Measurements from ENCODE around the gene TMX4.

GRCh38 chr20:6770441-6770900 is 3.0 kb downstream of the BMP2 start:
- PRO-cap, result no peak

- PRO-cap, result no peak
These were observed 240.9 kb downstream of the HAO1 start for GRCh38 chr20:7699464-7699689.

DNA sequence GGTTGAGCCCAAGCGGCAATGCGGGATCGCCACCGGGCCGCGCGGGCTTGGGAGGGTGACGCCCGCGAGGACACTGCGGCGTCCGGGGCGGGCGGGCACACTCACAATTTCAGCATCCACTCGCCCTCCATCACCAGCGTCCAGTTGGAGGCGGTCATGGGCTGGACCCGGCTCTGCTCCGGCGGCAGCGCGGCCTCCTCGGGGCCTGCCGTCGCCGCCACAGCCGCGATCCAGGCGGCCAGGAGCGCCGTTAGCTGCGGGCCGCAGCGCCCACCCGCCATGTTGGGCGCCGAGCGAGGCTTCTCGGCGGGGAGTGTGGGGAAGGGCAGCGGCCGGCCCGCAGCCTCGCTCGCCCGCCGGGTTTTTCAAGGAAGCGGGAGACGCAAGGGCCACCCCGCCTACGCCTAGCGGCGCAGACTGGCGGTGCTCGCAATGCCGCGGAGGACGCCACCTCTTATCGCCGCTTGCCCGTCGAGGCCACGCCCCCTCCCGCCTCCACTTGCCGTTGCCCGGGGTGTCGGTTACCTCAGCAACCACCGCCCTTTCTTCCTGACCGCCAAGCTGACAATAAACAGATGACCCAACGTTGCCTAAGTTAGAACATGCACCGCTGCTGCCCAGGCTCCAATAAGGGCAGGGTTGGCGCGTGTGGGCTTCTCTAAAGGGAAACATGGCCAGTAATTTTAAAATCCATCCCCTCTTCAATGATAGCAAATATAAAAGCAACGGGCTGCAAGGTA is at the start of gene TMX4:
Gene TMX4, minus strand, starts transcription at position 429 of the 740 bp plus-strand sequence.
- PRO-cap, result bidirectional peak, plus-strand start at position 143 of the sequence, minus-strand start outside the sequence; bidirectional peak, plus-strand start at position 574 of the sequence, minus-strand start at position 429 of the sequence

DNA sequence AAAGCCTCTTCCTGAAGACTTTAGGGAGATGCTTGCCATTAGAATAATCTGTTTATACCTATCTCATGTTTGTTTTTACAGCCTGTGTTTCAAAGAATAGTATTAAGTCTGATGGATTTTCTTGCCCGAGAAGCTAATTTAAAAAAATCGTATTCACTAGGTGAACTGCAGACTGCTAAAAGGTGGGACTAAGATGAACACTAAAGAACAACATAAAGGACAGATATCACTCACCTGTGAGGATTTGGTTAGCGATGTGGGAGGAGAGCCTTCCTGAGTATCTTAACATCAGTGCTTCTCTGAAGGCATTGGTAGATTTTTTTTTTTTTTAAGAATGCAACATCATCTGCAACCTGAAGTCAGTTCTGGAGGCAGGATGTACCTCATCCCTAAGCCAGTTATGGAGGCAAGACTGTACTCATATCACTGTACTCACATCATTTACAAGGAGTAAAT is 60.2 kb downstream of the PLCB1 start:
- PRO-cap, result no peak

GRCh38 chr20:8416091-8416779 is 284.2 kb downstream of the PLCB1 start:
- PRO-cap, result no peak

- PRO-cap, result no peak
These were observed 451.4 kb downstream of the PLCB1 start for GRCh38 chr20:8583355-8584063.

- PRO-cap, result no peak
These were observed 167.5 kb upstream of the PLCB4 start for GRCh38 chr20:8901359-8901832.

DNA sequence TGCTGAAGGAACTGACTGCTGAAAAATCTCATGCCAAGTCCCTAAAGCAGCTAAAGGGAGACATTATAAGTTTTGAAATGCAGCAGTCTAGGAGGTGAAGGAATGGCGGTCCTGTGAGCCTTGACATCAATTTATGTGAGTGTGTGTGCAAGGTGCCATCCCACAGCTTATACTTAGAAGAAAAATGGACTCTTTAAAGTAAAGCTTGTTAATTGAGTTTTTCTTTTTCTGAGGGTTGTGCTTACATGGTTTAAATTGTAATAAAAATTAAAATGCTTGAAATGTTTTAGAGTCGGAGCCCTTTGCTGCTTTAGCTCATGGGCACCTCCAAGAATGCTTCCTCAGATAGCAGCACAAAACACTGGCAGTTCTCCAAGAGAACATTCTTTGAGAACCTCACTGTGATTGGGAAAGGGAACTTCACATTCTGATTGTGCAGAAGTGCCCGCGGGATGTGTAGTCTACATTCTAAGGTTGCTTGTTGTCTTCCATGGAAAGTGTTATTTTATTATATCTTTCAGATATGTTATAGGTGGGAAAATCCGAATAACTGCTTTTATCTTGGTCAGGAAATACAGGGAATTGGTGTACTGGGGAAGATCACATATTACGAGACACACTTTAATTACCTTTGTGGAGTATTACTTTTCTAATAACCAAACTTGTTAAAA is 44.2 kb downstream of the PLCB4 start:
- PRO-cap, result no peak

GRCh38 chr20:9292917-9293538 is 221.4 kb upstream of the LAMP5 start:
- PRO-cap, result no peak

- PRO-cap, result no peak
These were observed 65.3 kb downstream of the MKKS start for GRCh38 chr20:10368688-10369072.

DNA sequence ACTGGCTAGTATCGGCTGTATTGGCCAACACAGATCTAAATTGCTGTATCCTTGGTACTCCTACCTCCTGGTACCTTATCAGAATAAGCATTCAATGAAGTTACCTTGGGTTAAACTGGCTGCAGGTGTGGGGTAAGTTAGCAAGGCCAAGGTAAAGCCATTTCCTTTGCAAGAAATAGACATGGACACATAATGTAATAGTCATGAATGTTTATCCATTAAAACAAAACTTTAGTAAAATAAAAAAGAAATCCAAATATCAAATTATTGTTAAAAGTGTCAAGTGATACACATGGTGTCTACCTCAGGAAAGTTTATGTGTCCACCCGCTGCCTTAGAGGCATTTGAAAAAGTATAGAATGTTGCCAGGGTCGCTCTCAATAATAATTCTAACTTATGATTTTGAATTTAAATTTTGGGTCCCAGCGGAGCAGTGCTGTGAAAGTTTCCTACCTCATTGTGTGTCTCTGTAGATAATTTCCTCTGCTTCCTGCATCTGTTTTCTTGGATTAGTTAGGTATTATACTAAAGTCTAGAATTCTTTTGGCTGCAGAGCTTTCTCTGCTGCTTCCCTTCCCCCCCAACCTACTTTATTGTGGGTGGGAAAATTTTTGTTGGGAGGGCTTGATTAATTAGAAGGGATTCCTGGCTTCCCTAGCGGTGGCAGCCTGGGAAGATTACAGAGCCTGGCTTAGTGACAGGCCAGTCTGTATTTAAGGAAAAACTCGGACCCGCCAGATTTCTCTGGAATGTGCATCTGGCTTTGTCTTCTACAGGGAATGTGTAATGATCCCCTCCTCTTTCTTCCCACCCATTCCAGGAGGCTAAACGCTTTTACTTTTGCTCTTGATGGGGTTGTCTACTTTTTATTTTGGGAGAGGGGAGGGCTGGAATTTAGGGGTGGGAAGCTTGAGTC is 31.0 kb downstream of the SLX4IP start:
- PRO-cap, result no peak

- PRO-cap, result no peak
These were observed 52.1 kb downstream of the SLX4IP start for GRCh38 chr20:10487201-10487687.

GRCh38 chr20:10622486-10623533 is 51.0 kb downstream of the JAG1 start:
- PRO-cap, result bidirectional peak, plus-strand start at chr20:10623030, minus-strand start at chr20:10622978

GRCh38 chr20:10665547-10666150 is 8.2 kb downstream of the JAG1 start:
- PRO-cap, result no peak

DNA sequence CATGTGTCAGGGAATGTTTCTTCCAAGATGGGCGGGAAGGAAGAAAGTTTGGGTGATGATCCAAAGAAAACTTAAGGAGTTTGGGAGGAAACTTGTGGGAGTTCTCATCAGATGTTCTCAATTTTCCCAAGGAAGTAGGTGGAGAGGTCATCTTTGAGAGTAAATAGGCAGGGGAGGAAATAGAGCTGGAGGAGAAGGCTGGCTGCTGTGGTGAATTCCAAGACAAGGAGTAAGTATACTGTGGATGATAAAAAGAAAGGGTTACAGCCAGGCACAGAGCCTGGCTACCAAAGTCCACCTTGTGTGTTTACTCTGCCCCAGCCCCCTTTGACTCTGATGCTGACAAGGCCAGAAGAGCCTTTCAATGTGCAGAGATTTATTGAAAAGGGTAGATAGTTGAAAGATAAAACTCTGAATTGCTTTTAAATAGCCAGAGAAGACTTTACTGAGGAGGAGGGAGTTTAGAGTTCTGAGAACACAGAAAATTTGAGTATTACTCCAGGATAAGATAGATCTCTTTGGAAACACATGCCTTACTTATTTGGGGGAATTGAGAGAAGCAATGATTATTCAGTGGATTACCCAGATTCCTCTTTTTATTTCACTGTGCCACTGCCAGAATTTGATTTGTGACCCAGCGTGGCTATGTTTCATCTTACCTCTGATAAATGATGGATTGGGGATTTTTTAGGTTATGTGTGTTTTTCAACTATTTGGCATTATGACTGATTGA is 182.6 kb upstream of the JAG1 start:
- PRO-cap, result no peak

GRCh38 chr20:11890259-11891129 is 27.2 kb upstream of the BTBD3 start:
- PRO-cap, result bidirectional peak, plus-strand start at chr20:11890870, minus-strand start at chr20:11890672; unidirectional peak, plus-strand start at chr20:11891040

DNA sequence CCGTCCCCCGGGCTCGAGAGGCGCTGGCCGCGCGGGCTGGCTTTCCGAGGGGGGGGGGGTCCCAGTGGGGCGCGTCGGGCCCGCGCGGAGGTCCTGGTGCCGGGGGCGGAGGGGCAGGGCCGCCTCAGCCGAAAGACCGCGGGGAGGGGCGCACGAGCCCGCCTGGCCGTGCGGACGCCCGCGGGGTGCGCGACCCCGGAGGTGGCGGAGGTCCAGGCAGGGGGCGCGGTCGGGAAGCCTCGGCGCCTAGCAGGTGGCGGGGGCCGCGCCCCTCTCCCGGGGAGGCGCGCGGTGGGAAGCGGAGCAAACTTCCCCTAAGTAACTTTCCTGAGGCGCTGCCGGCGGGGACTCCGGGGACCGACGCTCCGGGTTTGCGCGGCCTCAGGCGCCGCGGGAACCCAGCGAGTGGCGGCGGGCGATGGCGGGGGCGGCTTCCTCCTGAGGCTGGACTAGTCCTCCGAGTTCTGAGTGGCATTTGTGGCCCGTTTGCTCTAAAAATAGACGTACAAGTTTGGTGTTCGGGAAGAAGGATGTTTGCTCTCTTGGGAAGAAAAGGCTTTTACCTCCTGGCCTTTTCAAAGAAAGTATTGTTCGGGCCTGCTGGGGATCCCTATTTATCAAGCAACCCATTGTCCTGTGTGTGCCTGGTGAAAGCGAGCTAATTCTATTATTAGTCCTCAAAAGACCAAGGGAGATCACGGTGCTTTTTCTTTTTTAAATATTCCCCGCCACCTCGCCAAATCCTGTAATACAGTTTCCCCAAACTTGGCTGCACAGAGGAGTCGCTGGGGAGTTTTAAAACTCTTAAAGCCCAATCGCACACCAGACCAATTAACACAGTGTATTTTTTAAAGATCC is 26.3 kb upstream of the BTBD3 start:
- PRO-cap, result bidirectional peak, plus-strand start at position 344 of the sequence, minus-strand start at position 135 of the sequence; bidirectional peak, plus-strand start at position 404 of the sequence, minus-strand start at position 373 of the sequence; unidirectional peak, minus-strand start at position 451 of the sequence

- PRO-cap, result no peak
These were observed 22.8 kb downstream of the ISM1 start for GRCh38 chr20:13243787-13244368.

DNA sequence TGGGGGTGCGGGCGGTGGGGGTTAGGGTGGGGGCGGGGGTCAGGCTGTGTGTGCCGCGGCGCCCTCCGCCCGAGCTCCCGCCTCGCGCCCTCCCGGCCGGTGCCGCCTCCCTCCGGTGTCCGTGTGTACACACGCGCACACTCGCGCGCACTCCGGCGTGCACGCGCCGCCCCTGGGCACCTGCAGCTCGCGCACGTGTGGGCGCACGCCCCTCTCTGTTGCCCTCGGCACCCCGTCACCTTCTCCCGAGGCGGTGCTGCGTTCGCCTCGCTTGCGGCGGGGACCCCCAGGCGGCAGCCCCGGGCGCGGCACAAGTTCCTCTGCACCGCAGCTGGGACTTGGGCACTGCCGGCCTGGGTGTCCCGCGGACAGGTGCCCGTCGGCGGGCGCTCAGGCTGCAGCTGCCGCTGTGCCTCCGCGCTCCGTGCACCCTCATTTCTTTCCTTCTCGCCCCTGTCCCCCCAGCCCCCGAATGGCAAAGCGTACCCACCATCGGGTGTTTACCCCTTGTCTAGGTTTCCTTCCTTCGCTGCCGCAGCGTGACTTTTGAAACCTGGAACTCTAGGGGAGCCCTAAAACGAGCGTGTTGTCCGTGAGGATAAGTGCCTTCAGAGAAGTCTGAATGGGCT is 628 bp downstream of the MACROD2 start:
- PRO-cap, result no peak

- PRO-cap, result no peak
These were observed 50.7 kb downstream of the FLRT3 start for GRCh38 chr20:14286809-14287062.